BE2C (cell line): Measurements from ENCODE around the genes IGSF3, PTGFRN and TRIM45.

DNA sequence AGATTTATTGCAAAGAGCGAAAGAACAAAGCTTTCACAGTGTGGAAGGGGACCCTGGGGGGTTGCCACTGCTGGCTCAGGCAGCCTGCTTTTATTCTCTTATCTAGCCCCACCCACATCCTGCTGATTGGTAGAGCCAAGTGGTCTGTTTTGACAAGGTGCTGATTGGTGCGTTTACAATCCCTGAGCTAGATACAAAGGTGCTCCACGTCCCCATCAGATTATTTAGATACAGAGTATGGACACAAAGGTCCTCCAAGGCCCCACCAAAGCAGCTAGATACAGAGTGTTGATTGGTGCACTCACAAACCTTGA is 34.7 kb downstream of the MAB21L3 start:
- RRBS, result no CpG with 5 or more reads among the region's 3 CpGs

DNA sequence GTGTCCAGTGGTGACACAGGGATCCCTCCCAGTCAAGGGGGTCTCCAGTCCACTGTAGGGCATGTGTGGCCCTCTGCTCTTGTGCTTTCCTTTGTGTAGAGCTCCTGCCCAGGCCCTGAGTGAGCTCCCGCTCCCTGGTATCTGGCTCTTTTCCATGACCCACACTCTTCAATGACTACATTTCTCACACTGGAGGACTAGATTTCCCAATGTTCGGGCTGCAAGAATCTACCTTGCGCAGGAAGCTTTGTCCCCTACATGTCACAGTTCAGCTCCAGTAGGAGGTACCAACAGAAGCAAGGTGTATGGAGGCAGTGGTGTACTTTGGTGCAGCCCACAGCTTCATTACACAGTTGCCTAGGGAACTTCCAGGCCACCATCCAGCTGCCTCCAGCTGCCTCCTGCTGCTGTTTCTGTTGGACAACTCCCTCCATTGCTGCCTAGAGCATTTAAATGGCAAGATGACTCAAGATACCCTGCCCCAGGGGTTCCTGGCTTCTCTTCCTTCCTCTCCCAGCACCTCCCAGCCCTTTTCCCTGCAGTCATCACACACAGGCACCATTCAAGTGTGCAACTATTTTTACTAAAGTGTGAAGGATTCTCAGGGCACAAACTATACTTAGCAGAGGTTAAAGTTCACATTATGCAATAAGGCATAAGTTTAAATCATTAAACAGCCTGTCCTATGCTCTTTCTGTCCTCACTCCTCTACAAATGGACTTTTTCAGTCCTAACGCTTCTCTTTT is 39.0 kb upstream of the ATP1A1 start:
- RRBS, result no CpG with 5 or more reads among the region's 4 CpGs

- RRBS, result 3% methylated on average over 12 of the region's 23 CpGs
These were observed 188 bp upstream of the ATP1A1 start for GRCh38 chr1:116372938-116373173.

DNA sequence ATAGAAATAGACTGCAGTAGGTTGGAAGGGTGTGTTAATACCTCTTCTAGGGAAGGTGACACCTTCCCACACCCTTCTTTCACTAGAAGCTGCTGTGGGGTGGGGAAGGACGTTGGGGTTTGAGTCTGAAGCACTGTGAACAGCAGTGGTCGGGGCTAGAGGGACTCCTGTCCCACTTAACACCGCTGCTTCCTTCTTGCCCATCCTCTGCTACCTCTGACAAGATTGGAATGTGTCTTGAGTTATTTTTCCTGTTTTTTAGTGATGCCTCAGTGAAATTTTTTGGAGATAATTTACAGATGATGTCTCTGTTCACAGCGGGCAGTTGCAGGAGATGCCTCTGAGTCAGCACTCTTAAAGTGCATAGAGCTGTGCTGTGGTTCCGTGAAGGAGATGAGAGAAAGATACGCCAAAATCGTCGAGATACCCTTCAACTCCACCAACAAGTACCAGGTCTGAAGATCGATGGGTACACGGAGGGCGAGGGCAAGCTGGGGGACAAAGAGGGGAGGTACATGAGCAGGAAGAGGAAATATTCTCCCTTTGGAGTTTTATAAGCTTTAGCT is 19.6 kb downstream of the ATP1A1 start:
- RRBS, result no CpG with 5 or more reads among the region's 11 CpGs

GRCh38 chr1:116398451-116399247 is 25.6 kb downstream of the ATP1A1 start:
- RRBS, result no CpG with 5 or more reads among the region's 12 CpGs

DNA sequence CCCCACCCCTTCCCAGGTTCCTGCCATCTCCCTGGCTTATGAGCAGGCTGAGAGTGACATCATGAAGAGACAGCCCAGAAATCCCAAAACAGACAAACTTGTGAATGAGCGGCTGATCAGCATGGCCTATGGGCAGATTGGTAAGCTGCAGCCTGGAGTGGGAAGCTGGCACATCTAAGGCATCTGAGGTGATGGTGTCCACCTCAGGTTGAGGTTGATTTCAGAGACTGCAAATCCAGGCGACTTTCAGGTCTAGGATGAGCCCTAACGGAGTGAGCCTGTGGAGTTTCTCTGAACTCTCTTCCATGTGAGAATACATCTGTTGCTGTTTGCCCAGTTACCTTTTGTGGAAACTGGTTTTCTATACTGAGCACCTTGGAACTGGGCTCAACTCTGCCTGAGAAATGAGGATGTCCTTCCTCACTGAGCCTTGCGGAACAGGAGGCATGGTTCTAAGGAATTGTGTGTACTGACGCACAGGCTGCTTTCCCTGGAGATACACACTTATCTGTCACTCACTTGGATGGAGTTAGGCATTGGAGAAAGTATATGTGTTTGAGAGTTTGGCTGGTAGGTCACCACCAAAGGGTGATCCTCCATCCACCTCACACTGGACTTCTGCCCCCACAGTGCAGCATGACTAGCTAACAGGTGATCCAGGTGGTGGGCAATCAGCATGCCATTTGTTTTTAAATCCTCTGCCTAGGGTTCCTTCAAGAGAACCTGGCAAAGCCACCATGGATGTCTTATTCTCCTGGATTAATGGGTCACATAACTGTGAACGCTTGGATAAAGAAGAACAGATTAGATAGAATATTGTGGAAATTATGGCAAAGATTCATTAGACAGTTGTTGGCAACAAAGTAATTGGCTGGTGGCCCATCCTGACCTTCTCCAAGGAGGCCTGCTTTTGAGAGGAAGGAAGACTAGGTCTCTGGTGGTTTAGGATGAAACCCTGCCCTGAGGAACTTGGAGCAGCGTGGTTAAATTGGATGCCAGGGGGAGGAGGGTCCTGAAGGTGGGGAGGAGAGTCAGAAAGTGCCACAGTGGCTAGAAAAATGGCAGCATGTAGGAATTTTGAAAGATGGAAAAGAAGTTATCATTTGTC is 26.7 kb downstream of the ATP1A1 start:
- RRBS, result no CpG with 5 or more reads among the region's 7 CpGs

DNA sequence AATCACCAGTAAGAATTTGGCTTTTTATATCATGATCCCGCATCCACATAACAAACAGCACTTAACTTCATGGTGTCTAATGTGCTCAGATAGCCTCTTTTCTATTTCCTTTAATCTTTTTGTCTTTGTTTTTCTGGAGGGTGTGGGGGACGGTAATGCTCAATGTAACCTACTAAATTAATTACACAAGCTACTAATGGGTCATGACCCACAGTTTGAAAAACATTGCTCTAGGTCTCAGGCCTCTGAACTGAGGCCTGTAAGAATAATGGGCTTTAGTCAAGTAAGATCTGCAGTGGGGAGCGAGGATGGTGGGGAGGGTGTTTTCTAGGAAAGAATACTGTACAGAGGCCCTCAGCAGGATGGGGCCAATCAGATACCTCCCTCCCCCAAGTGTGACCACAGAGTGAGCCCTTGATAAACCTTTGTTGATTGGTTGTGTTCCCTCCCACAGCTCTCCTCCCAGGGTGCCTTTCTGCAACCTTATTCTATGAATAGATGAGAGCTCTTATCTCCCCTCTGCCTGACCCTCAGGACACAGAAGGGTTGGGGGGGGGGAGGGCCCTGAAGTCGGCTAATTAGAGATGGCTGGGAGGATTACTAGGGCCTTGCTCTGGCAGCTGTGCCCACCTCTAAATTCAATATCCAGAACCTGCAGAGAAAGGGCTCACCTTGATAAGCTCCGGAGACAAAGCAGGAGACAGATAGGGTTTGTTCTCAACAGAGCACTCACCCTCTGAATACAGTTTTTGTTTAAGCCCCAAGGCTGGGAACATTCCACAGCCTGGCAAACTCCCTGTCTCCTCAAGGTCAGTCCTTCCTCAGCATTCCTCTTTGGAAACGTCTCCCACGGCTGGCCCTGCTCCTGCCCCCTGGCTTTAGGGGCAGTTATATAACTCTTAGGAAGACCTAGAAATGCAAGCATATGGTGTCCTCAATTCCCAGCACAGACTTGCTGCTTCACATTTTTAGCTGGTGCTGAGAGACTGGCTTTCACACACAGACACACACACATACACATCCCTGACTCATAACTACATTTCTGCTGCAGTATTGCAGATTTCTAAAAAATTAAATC is 42.8 kb downstream of the ATP1A1 start:
- RRBS, result no CpG with 5 or more reads among the region's 7 CpGs

- RRBS, result no CpG with 5 or more reads among the region's 13 CpGs
These were observed 95.6 kb downstream of the CD58 start for GRCh38 chr1:116475005-116475848.

GRCh38 chr1:116505944-116506386 is 64.9 kb downstream of the CD58 start:
- RRBS, result no CpG with 5 or more reads among the region's 1 CpG

DNA sequence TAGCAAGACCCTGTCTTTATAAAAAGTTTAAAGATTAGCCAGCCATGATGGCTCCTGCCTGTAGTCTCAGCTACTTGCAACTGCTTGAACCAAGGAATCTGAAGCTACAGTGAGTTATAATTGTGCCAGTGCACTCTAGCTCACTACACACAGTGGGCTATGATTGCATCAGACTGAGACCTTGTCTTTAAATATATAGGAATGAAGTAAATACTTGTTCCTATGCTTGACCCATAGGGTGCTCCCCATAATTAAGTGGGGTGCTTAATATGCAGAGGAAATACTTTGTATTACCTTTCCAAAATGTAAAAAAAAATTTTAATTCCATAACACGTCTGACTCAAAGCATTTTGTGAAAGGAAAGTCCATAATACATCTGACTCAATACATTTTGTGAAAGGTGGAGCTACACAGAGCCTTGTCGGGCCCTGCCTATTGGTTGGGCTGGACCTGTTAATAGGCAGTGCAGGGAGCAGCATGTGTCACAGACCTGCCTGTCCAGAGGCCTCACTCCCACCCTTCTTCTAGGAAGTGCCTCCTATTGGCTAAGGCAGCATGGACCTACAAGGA is 33.7 kb downstream of the CD58 start:
- RRBS, result no CpG with 5 or more reads among the region's 2 CpGs

DNA sequence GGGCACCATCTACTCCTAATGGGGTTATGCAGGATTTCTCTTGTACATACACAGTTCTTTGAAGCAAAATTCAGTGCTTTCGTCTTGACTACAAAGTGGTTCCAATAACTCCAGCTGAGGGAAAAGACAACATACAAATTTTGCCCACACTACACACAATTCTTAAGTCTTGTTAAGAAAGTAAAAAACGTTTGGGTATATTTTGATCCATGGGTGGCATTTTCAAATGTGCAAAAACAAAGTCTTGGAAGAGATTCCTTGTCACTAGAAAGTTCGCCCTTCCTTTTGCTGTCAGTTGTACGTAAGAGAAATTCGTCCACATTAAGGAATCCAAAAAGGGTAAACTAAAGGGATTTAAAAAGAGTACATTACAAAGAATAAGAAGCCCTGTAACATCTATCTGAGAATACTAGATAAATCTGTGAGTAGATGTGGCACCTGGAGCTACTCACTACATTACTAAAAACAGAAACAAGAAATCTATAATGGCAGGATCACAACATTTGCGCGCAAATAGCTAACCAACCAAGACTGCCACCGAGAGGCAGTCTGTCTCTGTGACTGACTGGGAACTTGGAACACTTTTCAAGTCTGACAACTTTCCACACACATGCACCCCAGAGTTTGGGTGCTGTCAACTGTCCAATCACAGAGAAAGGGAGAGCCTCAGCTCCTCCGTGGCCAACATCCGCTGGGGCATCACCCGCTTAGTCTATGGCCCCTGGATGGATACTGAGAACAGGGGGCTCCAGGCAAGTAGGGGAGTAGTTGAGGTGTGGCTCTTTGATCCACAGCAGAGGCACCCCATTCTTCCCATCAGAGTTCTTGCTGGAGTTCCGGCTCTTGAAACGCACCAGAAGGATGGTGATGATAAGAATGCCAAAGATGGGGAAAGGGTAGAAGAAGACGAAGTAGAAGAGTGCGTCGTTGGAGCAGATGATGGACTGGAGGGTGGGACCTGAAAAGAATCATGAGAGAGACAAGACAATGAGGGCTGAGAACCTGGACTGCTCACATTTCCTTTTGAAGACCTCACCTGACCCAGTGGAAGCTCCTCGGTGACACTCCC is 6.1 kb upstream of the CD58 start:
- RRBS, result no CpG with 5 or more reads among the region's 17 CpGs

- RRBS, result 2% methylated on average over 56 of the region's 110 CpGs
These were observed at the start of gene IGSF3 for GRCh38 chr1:116666932-116668106. IGSF3 (minus strand) TSS chr1:116667733.

DNA sequence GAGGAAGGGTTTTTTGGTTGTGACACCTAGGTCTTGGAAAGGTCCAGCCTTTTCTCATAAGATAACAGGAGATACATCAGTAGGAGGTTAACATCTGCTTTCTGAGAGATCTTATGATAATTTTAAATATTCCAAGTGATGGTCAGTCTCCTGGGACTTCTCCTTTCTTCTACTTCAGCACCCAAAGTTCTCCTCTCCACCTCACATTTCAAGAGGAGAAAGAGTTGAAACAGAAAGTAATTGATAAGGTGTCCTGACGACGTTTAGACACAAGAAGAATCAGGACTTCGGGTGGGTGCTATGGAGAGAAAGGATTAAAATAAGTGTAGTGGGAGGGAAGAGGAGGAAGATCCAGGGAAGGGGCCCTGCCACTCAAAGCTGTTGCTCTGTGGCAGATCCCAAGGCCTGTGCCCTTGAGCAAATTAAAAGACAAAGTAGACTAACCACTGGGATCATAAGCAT is 45.9 kb downstream of the CD2 start:
- RRBS, result no CpG with 5 or more reads among the region's 3 CpGs

GRCh38 chr1:116847668-116848082 is 62.0 kb upstream of the PTGFRN start:
- RRBS, result no CpG with 5 or more reads among the region's 11 CpGs

- RRBS, result no CpG with 5 or more reads among the region's 3 CpGs
These were observed 56.1 kb upstream of the PTGFRN start for GRCh38 chr1:116853581-116854147.

- RRBS, result 1% methylated on average over 22 of the region's 78 CpGs
These were observed at the start of gene PTGFRN for GRCh38 chr1:116909428-116910317. PTGFRN (plus strand) TSS chr1:116909916.

DNA sequence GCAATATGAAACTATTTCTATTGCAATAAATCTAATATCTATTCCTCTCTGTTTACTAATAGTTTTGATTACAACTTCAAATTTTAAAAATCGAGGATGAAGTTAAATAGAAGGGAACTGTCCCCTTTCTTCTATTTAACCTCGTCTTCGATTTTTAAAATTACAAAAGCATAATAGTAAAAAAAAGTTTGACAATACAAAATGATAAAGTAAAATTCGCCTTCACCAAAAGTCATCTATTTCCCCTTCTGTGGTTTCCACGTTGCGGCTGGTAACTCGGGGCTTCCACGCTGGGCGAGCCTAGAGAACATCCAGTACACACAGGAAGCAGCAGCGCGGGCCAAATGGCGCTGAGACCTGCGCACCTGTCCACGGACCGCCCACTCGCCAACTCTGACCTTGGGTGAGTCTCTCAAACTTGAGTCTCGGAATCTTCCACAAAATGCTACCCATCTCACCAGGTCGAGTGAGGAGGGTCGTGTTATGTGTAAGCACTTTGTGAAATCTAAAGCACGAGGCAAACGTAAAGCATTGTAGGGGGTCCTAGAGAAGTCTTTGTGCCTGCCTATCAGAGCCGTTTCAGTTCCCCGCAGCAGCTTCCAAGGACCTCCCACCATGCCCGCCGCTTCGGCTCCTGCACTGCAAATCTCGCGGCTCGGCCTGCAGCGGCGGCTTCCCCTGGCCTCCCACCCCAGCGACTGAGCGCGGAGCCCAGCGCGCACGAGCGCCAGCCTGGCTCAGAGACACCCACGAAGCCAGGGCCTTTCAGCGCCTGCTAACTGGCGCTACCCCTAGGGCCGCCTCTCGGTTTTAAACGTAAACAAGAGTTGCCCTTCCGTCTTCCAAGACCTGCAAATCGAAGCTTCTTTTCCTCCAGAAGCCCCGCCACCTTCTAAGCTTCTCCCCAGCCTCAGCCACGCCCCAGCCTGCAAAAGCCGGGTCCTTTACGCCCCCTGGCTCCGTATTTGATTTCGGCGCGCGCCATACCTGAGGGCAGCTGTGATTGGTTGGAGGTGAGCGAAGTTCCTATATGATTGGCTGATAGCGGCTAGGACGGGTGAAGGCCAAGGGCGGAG is 641 bp upstream of the TTF2 start:
- RRBS, result no CpG with 5 or more reads among the region's 59 CpGs

DNA sequence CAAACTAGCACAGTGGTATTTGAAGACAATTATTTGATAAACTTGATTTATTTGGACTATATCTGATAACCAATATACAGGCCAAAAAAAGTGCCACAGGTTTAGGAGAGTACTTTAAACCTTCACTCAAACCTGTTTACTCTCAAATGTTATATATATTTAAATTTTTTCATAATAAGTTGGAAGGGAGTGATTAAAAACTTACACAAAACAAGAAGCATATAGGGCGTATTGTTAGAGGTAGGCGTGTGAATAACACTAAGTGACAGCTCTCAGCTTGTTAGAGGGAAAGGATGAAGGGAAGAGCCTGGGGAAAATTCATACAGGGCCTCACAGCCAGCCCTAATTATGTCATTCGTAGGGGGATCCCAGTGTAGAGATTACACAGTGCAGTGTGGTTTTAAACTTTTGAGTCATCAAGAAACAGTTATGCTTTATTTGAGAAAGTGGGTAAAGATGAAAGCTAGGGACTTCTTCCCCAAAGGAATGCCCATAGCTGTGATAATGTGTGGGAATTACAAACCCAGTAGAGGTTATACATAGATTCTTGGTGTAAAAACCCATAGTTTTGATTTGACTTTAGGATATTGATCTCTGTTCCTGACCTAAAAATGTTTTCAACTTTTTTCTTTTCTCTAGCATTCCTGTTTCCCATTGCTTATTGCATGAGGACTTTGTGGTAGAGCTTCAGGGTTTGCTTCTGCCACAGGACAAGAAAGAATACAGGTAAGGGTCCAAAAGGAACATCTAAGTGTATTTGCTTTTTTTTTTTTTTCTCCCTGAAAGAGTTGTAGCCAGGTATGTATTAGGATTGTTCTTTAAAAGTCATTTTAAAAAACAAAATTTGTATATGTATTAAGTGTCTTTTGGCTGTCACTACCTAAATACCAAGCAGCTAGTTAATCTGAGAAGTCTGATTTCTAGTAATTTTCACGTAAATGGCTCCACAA is 1.9 kb downstream of the TTF2 start:
- RRBS, result no CpG with 5 or more reads among the region's 4 CpGs

GRCh38 chr1:117088705-117089219 is 28.6 kb downstream of the TTF2 start:
- RRBS, result no CpG with 5 or more reads among the region's 6 CpGs

DNA sequence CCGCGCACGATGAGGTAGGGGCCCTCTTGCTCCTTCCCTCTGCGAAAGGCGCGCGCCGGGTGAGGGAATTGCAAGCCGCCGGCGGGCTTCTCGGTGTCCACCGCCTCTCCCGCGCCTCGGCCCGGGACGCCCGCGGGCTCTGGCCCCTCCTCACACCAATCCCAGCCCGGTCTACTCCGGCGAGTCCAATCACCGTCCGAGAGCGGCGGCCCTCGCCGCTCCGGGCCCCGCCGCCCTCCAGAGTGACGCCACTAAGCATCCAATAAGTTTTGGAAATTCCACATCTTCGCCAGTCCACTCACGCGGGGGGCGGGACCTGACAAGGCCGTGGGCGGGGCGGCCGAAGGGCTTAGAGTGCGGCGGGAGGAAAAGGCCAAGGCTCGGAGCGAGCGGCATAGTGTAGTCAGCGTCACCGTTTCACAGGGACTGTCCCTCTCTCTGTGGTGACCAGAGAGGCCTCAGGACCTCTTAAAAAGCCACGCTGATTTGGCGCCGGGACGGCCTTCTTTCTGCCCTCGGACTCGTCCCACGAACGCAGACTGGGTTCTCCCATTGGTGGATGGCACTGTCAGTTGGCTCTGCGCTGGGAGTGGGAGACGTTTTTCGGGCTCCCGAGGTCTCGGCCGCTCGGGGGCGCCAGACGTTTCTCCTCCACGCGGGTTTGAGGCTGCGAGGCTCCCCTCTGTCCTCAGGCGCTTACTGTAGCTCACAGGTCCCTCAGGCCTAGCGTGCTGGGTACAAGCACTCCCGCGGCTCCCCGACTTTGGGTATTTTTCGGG is at the start of gene TRIM45:
TSS of gene TRIM45 (minus strand) at position 144 of the 779 bp plus-strand sequence.
- RRBS, result 1% methylated on average over 21 of the region's 74 CpGs